LHCN-M2 (cell line): Measurements from ENCODE around the gene KRTAP5-8.

GRCh38 chr11:69641820-69642425 lies 967 bp downstream of the CCND1 start:
- RAMPAGE, long total RNA = no peak

GRCh38 chr11:69642426-69643121 lies 1.6 kb downstream of the CCND1 start:
- RAMPAGE, long total RNA = no peak

- RAMPAGE, long total RNA = no peak
Observed at GRCh38 chr11:69658017-69658513, 17.1 kb downstream of the LTO1 start.

DNA sequence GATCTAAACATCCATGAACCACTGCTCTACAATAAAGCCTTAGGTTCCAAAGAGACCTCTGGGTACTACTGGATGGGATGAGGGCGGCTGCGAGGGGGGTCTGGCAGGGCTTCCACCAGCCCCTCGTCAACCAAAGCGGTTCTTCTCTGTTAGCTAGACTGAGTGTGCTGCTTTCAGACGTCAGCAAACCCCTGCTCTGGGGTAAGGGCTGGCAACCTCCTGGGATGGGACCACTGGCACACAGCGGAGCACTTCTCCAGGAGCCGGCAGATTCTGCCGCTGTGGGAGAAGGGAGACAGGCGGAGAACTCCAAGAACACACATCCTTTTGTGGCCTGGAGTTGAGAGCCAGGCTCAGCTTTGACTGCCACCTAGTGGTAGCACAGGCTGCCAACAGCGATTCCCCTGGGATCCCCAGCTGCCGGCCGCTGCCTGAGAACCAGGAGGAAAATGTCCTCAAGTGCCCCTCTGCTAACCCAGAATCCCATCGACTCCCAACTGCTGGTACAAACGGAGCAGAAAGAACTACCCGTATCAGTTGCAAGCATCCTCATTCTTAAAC lies 5.0 kb downstream of the LTO1 start:
- RAMPAGE, long total RNA = no peak

- RAMPAGE, long total RNA = no peak
Observed at GRCh38 chr11:69840426-69840989, 21.3 kb upstream of the FGF3 start.

DNA sequence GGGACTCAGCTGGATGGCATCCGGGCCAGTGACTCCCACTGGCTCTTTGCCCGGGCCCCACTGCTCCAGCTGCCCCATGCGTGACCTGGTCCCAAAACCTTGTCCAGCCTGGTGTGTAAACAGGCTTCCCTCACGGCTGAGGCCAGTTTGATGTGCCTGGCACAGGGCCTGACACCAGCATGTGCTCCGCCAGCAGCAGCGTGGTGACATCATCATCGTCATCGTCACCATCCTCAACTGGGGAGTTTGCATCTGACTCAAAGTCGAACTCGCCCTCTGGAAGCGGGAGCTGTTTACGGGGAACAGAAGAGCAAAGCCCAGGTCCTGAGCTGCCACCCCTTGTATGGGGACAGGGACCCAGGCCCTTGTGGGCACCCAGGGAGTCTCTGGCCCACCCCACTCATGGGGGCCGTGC lies 48.6 kb upstream of the FGF3 start:
- RAMPAGE, long total RNA = no peak

- RAMPAGE, long total RNA = no peak
Observed at GRCh38 chr11:69892466-69893514, 73.6 kb upstream of the FGF3 start.

DNA sequence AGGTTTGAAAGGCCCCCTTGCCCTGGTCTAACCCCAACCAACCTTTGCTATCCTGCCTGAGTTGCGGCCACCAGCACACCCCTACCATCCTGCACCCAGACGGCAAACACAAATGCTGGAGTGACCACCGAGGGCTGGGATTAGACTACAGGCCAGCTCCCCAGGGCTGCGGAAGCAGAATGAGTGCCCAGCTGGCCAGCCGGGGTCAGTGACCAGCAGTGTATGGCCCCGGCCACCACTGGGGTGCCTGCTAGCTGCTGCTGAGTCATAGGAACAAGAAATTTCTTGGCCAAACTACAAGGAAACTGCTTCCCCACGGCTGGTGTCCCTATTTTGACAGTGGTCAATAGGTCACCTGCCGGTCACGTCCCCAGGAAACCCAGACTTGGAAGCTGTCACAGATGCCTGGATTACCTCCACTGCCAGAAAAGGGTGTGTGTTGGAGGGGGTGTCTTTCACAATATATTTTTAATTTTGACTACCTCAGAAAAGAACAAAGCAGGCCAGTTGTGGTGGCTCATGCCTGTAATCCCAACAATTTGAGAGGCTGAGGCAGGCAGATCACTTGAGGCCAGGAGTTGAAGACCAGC lies 81.4 kb upstream of the FGF3 start:
- RAMPAGE, long total RNA = no peak

- RAMPAGE, long total RNA = no peak
Observed at GRCh38 chr11:69918720-69919243, 99.6 kb upstream of the FGF3 start.

GRCh38 chr11:69966827-69967333 lies 111.2 kb upstream of the ANO1 start:
- RAMPAGE, long total RNA = no peak

GRCh38 chr11:70293251-70293878 lies 22.9 kb downstream of the PPFIA1 start:
- RAMPAGE, long total RNA = no peak

- RAMPAGE, long total RNA = no peak
Observed at GRCh38 chr11:70333186-70333640, 62.7 kb downstream of the PPFIA1 start.

DNA sequence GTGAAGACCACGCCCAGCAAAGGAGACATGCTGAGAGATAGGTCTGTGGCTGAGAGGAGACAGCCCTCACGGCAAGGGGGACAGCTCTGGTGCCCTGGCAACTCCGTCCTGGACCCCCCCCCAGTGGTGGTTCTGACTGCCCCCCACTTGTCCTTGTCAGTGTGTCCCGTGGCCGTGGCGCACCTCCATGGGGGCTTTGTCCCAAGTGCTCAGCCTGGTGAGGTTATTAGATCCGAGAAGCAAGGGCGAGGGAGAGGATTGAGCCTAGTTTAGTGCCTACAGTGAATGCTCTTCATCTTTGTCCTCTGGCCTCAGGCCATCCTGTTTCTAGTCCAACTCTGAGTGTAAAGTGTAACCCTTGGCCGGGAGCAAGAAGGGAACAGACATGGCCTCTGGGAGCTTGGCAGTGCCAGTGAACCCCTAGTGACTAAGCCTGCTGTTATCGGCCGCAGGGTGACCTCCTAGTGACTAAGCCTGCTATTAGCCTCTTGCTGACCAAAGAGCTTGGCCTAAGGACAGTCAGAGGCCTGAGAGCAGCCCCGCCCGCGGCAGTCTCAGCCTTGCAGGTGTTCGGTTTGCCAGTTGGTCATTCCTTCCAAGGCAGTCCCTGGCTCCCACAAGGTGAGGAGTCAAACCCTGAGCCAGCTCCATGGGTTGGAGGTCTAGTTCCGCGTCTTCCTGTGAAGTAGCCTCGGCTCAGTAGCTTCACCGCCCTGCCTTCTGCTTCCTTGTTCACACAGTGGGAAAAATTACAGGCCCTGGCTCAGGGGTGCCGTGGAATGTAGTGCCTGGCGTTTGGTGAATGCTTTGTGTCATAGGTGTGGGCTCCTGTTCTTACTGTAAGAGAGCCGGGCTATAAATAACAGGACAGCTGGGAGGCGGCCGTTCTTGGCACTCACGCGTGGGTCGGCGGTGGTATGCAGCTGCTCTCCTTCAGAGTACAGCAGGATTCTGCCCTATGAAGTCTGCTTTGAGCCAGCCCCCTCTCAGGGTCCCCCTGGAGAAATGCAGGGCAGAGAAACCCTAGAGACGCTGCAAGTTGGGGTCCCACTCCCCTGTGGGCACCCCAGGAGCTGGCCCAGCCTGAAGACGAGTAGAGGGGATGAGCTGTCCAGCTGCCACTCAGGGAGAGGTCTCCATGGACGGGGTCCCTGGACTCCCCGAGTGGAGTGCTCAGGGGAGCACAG lies 83.9 kb downstream of the CTTN start:
- RAMPAGE, long total RNA = no peak

- RAMPAGE, long total RNA = no peak
Observed at GRCh38 chr11:70825712-70826258, 426.6 kb downstream of the SHANK2 start.

GRCh38 chr11:70908134-70908714 lies 344.2 kb downstream of the SHANK2 start:
- RAMPAGE, long total RNA = no peak

DNA sequence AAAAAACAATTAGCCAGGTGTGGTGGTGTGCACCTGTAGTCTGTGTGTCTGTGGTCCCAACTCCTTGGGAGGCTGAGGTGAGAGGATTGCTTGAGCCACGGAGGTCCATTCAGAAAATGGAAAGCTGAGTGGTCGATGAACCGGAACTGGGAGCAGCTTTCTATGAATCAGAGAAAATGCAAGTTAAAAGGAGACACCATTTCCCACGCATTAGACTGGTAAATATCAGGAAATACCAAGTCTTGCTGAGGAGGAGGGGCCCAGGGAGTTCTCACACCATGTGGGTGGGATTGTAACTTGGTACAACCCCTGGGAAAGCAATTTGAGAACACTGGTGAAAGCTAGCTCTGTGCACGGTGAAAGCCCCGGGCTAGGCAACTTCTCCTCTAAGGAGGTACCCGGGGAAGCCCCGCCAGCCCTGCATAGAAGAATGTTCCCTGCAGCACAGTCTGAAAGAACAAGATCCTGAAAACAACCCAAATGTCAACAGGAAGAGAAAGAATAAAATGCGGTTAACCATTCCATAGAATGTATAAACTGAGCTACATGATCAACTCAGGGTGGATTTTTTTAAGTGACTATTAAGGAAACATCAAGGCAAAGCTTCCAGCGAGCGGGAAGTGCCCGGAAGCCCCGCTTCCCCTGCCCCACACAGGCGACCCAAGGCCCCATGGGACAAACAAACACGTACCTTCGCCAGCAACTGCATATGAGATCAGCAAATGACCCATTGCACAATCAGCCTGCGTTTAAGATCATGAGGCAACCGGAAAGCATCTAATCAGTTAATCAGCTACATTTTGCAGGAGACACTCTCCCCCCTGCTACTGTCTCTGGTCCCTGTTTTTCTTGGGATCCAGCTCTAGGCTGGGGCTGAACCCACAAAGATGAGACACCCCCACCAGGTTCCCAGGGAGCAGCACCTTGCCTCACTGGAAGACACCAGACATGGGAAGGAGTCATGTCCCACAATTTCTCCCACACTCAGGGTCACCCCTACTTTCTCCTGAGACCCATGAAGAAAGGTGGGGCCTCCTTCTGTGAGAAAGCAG lies 11.3 kb downstream of the SHANK2 start:
- RAMPAGE, long total RNA = no peak

DNA sequence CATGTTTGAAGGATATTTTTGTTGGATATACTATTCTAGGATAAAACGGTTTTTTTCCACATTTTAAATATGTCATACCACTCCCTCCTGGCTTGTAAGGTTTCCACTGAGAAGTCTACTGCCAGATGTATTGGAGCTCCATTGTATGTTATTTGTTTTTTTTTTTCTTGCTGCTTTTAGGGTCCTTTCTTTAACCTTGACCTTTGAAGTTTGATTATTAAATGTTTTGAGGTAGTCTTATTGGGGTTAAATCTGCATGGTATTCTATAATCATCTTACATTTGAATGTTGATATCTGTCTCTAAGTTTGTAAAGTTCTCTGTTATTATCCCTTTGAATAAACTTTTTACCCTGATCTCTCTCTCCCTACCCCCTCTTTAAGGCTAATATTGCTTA lies 40.0 kb upstream of the SHANK2 start:
- RAMPAGE, long total RNA = no peak

GRCh38 chr11:71537627-71538054 lies at the start of gene KRTAP5-8:
Gene KRTAP5-8, plus strand, starts transcription at chr11:71538025.
- RAMPAGE, long total RNA = no peak

DNA sequence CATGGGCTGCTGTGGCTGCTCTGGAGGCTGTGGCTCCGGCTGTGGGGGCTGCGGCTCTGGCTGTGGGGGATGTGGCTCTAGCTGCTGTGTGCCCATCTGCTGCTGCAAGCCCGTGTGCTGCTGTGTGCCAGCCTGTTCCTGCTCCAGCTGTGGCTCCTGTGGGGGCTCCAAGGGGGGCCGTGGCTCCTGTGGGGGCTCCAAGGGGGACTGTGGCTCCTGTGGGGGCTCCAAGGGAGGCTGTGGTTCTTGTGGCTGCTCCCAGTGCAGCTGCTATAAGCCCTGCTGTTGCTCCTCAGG lies 178 bp downstream of the KRTAP5-8 start:
- RAMPAGE, long total RNA = no peak

DNA sequence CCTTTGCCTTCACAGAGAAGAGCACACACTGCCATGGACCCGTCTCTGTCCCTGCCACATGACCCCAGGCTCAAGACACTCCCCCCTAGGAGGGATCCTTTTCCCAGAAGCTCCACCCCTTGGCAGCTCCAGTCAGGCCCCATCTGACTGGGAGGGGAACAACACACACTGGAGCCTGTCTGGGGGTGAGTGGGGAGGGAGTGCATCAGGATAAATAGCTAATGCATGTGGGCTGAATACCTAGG lies 28.4 kb upstream of the DEFB108B start:
- RAMPAGE, long total RNA = no peak